Liver (tissue), 9 donors: ENCODE results near the gene C10orf120.

DNA sequence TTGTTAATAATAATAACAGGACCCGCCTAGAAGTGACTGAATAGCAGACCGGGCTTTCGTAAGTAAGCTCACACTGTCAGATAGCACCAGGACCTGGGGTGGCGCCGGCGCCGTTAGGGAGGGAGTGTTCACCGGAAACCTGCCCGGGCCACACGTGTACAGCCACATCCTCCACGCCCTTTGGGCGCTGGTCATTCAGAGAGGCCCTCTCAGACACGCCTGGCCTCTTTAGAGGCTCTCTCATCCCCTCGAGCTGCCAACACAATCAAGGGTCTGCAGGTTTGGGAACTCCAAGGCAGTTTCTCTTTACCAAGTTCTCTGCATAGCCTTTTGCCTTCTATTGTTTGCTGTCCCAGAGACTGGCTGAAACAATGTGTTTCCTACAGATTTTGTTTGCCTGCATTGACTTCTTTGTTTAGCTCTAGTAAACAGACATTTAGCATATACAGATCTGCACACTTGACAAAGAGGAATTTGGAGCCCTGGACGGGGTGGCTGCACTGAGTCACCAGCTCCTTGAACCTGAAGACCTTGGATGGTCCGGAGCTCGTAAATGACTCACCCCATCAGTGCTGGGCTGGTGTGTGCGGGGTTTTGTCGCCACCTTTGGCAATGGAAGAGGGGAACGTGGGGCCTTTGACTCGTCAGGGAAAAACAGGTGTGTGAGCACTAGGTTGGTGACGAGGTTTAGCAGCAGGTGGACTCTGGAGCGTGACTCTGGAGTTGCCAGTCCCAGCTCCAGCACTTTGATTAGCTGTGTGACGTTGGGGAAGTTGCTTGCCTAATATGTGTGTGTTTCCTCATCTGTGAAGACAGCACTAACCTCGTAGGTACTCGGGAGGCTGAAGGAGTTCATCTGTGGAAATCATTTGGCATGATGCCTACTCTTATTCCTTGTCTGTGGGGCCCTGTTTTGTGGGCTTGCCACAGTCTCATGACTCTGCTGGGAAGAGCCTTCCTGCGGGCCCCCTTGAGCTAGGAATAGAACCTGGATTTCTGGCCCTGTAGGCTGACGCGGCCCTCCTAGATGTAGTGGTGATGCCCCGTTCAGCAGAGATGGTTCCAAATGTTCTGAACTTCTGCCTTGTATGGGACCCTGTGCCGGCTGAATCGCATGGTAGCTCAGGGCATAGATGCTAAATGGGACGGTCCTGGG lies 64.1 kb downstream of the GRK5 start:
- PRO-cap, 5 experiments = peak in 1 of 5 experiments; most common minus-strand start position 64 of the sequence (in 1)
- RAMPAGE, long total RNA, 2 experiments = no peak in any of the 2 experiments
- RRBS = 24% methylated on average over 4 of the region's 33 CpGs

DNA sequence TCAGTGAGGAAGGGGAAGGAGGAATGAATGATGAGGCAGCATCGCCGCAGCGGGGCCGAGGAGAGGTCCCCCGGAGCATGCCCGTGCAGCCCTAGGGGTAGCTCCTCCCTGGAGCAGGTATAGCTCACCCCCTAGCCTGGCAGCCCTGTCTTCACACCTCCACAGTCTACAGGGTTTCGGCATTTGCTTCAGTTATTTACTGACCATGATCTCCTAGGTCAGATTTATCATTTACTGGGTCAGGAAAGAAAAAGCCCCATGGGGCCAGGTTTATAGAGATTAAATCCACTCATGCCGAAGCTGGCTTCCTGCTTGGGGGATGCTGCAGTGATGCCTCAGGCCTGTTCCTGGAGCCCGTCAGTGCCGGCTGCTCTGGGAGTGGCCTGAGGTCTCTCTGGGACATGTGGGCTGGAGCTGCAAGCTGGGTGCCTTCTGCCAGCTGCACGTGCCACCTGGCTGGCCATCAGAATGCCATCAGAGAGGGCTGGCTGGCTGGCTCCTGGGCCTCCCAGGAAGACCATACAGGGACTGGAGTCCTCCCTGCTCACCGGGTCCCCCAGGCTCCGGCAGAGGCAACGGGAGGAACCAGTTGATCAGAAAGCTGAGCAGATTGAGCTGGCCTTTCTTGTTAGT lies 138.9 kb downstream of the GRK5 start:
- PRO-cap, 5 experiments = no peak in any of the 5 experiments
- RAMPAGE, long total RNA, 2 experiments = no peak in any of the 2 experiments
- RRBS = 80% methylated on average over 2 of the region's 14 CpGs

DNA sequence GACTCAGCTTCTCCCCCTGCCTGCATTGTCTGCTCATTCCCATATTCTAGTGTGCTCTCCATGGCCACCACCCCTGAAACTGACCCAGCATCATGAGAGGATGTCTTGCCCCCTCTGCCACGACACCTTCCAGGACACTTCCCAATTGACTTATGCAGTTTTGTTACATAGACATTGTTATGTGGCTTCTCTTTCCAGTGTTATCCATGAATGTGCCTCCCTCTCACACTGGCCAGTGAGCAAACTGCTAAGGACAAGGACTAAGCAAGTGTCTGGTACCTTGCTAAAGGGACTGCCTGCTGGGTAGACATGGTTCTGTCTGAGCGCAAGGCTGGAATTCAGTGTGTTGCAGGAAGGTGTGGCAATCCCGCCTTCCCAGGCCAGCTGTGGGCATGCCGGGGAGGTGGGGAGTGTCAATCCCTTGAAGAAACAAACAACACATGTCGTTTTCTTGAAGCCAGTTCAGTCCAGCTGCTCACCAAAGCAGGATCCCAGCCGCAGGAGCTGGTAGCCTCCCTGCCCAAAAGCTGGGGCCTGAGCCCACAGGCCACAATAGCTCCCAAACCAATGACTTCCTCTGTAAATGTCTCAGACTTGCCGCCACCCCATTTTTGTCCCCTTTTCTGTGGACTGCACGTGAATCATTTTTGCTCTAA lies 167.0 kb downstream of the RGS10 start:
- PRO-cap, 5 experiments = no peak in any of the 5 experiments
- RAMPAGE, long total RNA, 2 experiments = no peak in any of the 2 experiments
- RRBS = no CpG with 5 or more reads among the region's 8 CpGs

- PRO-cap, 5 experiments = no peak in any of the 5 experiments
- RAMPAGE, long total RNA, 2 experiments = no peak in any of the 2 experiments
- RRBS = 47% methylated on average over 9 of the region's 43 CpGs
Observed at GRCh38 chr10:119412071-119413235, 130.1 kb downstream of the RGS10 start.

GRCh38 chr10:119441223-119441836 lies 101.2 kb downstream of the RGS10 start:
- PRO-cap, 5 experiments = no peak in any of the 5 experiments
- RAMPAGE, long total RNA, 2 experiments = no peak in any of the 2 experiments
- RRBS = no CpG with 5 or more reads among the region's 16 CpGs

GRCh38 chr10:119477999-119478843 lies 64.3 kb downstream of the RGS10 start:
- PRO-cap, 5 experiments = no peak in any of the 5 experiments
- RAMPAGE, long total RNA, 2 experiments = no peak in any of the 2 experiments
- RRBS = no CpG with 5 or more reads among the region's 10 CpGs

DNA sequence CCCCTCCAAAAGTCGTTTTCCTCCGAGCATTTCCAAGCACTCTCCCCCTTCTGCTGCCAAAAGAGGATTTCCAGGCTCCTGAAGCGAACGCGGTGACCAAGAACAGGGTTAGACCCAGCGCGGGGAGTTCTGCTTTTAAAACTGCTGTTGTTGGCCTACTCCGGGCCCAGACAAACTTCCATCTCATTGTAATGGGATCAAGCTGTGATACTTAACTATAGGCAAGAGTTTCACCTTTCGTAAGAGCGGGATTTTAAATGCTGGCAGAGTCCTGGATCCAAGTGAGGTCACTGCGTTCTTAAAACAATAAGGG lies 1.5 kb upstream of the RGS10 start:
- PRO-cap, 5 experiments = no peak in any of the 5 experiments
- RAMPAGE, long total RNA, 2 experiments = no peak in any of the 2 experiments
- RRBS = no CpG with 5 or more reads among the region's 11 CpGs

DNA sequence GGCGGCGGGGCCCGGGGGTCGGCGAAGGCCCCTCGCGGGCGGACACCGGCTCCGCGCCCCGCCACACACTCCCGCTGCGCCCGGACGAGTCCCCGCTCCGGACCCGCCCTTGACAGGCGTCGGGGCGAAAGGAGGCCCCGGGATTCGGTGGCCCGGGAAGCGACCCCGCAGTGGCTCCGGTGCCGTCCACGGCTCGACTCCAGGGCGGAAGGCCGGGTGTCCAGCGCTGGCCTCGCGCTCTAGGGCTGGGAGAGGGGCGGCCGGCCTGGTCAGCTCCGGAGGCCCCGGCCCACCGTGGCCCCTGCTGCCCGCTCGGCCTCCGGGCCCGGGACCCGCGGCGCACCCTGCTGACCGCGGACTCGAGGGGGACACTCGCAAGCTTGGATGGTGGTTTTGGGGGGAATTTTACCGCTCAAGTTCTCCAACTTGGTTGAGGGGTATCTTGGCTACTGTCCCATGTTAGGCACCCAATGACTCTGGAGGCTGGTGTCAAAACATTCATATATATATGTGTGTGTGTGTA lies 822 bp downstream of the BAG3 start:
- PRO-cap, 5 experiments = no peak in any of the 5 experiments
- RAMPAGE, long total RNA, 2 experiments = no peak in any of the 2 experiments
- RRBS = 5% methylated on average over 24 of the region's 53 CpGs

GRCh38 chr10:119655362-119656324 lies 4.5 kb downstream of the BAG3 start:
- PRO-cap, 5 experiments = peak in 1 of 5 experiments; most common plus-strand start chr10:119655995 (in 1); most common minus-strand start chr10:119655826 (in 1)
- RAMPAGE, long total RNA, 2 experiments = no peak in any of the 2 experiments
- RRBS = no CpG with 5 or more reads among the region's 16 CpGs

DNA sequence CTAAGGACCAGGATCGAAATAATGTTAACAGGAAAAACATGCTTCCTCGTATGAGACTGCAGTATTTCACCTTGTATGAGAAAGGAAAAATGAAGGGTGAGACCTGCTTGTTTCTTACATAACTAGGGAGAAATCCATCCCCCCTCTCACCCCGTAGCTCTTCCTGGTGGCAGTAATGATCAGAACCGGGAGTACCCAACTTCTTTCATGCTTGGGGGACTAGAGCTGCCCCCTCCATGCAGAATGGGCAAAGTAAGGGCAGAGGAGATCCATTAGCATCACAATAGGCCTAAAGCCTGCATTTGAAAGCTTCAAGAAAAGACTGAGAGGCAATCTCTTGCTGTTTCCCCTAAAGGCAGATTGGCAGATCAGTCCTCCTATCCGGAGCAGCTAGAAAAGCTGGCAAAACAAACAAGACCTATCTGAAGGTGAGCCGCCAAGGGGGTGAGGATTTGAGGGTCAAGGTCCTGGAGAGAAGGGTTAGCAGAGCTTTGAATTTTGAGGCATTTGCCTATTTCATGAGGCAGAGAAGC lies 36.1 kb downstream of the BAG3 start:
- PRO-cap, 5 experiments = no peak in any of the 5 experiments
- RAMPAGE, long total RNA, 2 experiments = no peak in any of the 2 experiments
- RRBS = no CpG with 5 or more reads among the region's 6 CpGs

DNA sequence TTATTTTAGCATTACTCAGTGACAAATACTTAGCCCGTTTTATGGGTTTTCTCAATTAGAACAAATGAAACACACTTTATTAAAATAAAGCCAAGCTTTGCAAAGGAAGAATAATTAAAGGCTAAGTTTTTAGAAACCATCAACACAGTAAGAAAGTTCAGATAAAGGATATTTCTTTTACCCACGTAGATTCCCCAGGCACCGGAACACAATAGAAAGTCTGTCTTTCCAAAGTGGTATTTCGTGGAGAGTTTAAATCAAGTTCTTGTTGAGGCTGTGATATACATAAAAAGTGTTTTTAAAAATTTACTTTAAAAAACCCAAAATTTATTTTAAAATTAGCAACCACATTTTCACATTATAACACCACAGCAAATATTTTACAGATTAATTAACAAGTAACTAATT lies 15.5 kb downstream of the MCMBP start:
- PRO-cap, 5 experiments = no peak in any of the 5 experiments
- RAMPAGE, long total RNA, 2 experiments = no peak in any of the 2 experiments
- RRBS = no CpG with 5 or more reads among the region's 4 CpGs

DNA sequence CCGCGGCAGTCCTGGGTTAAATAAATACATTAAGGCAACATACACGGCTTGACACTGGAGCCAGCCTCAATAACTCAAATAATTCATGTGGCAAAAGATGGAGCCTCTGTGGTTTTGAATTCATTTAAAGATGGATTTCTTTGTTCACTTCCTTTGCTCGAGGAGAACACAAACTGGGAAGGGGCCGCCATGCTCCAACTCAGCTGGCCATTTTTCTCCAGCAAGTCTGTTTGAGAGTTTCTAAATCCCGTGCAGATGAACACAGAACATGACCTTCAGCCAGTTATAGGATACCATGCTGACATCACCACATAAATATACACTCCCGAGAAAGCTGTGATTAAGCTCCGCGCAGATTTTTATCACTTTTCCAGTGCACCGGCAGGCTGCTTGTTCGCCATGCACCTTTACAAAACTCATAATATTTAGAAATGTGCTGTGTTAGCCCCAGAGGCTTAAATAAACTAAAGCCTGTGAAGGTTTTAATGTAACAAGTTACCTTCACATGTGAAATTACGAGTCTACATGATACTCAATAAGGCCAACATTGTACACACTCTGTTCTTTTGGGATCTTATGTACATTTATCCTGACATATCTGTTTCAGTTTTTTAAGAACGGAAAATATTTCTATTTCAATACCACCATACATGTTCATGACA lies 192.4 kb downstream of the WDR11 start:
- PRO-cap, 5 experiments = no peak in any of the 5 experiments
- RAMPAGE, long total RNA, 2 experiments = no peak in any of the 2 experiments
- RRBS = no CpG with 5 or more reads among the region's 13 CpGs

GRCh38 chr10:121487870-121488267 lies 110.4 kb downstream of the FGFR2 start:
- PRO-cap, 5 experiments = no peak in any of the 5 experiments
- RAMPAGE, long total RNA, 2 experiments = no peak in any of the 2 experiments
- RRBS = no CpG with 5 or more reads among the region's 9 CpGs

GRCh38 chr10:121921502-121921963 lies 6.3 kb downstream of the ATE1 start:
- PRO-cap, 5 experiments = no peak in any of the 5 experiments
- RAMPAGE, long total RNA, 2 experiments = no peak in any of the 2 experiments
- RRBS = no CpG with 5 or more reads among the region's 8 CpGs

- PRO-cap, 5 experiments = peak in 4 of 5 experiments; most common plus-strand start chr10:122044962 (in 4); most common minus-strand start chr10:122044822 (in 1)
- RAMPAGE, long total RNA, 2 experiments = no peak in any of the 2 experiments
- RRBS = no CpG with 5 or more reads among the region's 14 CpGs
Observed at GRCh38 chr10:122044676-122045511, 55.9 kb downstream of the TACC2 start.

DNA sequence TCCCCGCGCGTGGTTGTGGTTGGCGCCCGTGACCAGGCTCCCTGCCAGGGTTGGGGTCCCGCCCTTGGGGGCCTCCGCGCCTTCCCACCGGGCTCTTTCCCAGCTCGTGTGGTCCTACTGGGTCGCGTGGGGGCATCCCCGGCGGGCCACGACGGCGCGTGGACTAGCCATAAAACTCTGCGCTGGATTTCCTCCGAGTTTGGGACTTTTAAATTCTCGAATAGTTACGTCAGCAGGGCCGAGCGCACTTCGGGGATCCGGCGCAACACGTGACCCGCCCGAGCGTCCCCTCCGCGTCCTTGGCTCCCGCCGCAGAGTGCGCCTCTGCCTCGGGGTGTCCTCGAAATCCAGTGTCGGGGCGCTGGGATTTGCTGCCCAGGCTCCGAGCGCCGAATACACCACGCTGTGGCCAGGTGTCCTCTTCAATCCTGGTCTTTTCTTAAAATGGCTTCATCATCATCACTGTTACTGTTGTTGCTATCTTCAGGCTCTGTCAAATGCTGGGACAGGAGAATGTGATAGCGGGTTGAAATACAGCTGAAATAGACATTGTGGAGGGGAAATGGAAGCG lies 124.7 kb downstream of the TACC2 start:
- PRO-cap, 5 experiments = peak in 5 of 5 experiments; most common plus-strand start position 285 of the sequence (in 2); most common minus-strand start position 184 of the sequence (in 5)
- RAMPAGE, long total RNA, 2 experiments = no peak in any of the 2 experiments
- RRBS = 1% methylated on average over 10 of the region's 46 CpGs

DNA sequence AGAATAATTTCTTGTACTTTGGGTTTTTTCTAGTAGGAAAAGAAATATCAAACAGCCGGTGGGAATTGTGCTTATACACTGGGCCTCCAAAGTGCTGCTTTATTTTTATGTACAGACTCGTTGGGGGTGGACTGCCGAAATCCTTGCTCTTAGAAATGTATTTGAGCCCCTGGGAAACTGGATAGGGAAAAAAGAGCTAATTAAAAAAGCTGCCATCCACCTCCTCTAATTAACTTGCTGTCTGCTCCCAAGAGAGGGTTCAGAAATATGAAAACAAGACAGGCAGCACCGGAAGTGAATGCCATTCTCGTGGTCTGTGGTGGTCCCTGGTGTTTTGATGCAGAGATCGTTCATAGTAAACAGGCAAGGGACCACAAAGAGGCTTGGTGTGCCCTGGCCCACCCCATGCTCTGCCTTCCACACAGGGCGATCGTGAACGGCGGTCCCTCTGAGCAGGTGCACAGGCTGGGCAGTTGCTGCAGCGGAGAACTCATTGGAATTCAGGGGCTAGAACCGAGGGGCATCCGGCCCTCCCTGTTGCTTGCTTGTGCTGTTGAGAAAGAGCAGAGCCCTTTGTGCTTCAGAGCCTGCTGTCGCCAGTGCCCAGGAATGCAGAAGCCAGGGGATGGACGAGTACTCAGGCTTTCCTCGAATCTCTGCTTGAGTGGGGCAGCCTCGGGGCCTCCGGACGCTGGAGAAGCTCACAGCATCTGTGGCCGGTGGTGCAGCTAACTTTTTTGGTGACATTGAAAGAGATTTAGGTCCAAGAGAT lies 79.1 kb upstream of the BTBD16 start:
- PRO-cap, 5 experiments = no peak in any of the 5 experiments
- RAMPAGE, long total RNA, 2 experiments = no peak in any of the 2 experiments
- RRBS = no CpG with 5 or more reads among the region's 20 CpGs

DNA sequence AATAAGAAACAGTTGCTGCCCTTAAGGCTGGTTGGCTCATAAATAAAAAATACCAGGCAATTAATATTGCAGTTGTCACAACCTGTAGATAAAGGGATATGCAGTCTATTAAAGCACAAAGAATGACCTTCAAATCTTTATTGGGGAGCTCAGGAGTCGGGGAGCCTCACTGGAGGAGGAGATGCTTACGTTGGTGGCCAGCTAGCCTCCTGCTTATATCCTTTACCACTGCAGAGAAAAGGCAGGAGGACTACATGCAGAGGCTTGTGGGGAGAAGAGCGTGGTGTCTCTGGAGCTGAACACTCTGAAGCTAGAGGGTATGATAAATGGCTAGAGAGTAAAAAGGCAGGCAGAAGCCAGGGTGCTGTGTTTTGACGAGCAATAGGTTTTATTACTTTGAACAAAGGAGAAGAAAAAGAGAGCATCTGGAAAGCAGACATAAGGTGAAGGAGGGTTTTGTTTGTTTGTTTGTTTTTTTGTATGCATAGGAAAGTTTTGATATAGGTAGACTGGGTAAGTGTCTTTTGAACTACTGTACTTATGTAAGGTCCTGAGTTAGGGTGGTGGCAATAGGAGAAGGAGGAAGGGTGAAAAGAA lies 26.5 kb downstream of the PLEKHA1 start:
- PRO-cap, 5 experiments = no peak in any of the 5 experiments
- RAMPAGE, long total RNA, 2 experiments = no peak in any of the 2 experiments
- RRBS = no CpG with 5 or more reads among the region's 4 CpGs

DNA sequence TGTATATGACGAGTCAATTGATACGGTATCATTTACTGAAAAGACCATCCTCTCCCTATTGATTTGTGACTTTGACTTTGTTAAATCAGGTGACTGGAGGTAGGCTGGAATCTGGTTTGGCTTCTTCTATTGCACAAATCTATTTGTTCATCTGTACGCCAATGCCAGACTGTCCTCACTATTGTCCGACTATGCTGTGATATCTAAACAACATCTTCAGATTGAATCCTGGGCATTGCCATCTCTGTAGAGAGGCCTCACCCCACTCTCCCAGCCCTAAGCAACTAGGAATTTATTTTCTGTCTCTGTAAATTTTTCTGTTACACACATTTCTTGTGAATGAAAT lies 5.2 kb upstream of the ARMS2 start:
- PRO-cap, 5 experiments = peak in 1 of 5 experiments; most common plus-strand start position 146 of the sequence (in 1)
- RAMPAGE, long total RNA, 2 experiments = no peak in any of the 2 experiments
- RRBS = no CpG with 5 or more reads among the region's 4 CpGs

GRCh38 chr10:122699617-122700171 lies at the start of gene C10orf120:
Gene C10orf120 (minus strand): TSS chr10:122699846.
- PRO-cap, 5 experiments = no peak in any of the 5 experiments
- RAMPAGE, long total RNA, 2 experiments = no peak in any of the 2 experiments
- RRBS = no CpG with 5 or more reads among the region's 7 CpGs